Measurements from ENCODE around the gene MCFD2.

GRCh38 chr2:46000491-46001207 lies 296.6 kb upstream of the EPAS1 start:
- PRO-cap, 2 experiments: peak in 1 of 2 experiments; most common plus-strand start chr2:46000885 (in 1); most common minus-strand start chr2:46000851 (in 1)

GRCh38 chr2:46041964-46042764 lies 255.0 kb upstream of the EPAS1 start:
- PRO-cap, 2 experiments: no peak in any of the 2 experiments

DNA sequence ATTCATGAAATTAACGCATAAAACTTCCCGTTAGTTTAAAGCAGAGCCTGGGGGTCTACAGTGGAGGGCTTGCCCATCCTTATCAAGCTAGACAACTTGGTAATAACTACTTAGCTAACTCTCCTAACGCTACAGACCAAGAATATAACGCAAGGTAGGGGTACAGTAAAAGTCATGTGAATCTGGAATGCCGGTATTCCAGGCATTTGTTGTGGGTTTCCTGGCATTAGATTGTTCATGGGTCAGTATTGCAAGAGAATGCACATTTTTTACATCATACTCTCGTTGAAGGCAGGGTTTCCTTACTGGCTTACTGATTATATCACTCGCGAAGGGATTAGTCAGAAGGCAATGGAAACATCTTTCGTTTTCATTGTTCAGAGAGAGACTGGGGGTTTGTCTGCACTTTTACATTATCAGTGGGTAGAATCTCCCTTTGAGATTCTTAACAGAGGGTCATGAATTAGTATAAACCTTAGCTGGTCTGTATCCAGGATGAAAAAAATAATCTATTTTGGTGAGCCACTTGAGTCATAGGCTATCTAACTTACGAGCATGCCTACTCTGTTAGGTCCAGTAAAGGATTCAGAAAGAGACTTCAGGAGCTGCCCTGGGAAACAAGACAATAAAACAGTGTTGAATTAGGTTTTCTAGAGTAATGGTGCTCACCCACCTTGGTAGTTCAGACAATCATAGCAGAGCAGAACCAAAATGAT lies 229.4 kb upstream of the EPAS1 start:
- PRO-cap, 2 experiments: no peak in any of the 2 experiments

GRCh38 chr2:46188353-46188702 lies 108.9 kb upstream of the EPAS1 start:
- PRO-cap, 2 experiments: no peak in any of the 2 experiments

GRCh38 chr2:46256450-46257239 lies 40.6 kb upstream of the EPAS1 start:
- PRO-cap, 2 experiments: no peak in any of the 2 experiments

- PRO-cap, 2 experiments: no peak in any of the 2 experiments
Observed at GRCh38 chr2:46300402-46301172, 3.4 kb downstream of the EPAS1 start.

GRCh38 chr2:46311123-46311673 lies 14.0 kb downstream of the EPAS1 start:
- PRO-cap, 2 experiments: no peak in any of the 2 experiments

GRCh38 chr2:46356492-46356951 lies 59.3 kb downstream of the EPAS1 start:
- PRO-cap, 2 experiments: no peak in any of the 2 experiments

DNA sequence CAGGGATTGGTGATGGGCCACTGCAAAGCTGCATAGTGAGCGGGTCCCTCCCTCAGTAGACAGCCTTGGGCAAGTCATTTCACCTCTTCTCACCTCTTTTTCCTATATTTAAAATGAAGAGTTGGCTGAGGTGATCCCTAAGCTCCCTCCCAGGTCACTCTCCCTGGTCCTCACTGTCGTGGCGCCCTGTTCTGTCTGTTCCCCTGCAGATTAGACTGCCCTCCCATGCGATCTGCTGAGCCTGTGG lies 78.1 kb downstream of the EPAS1 start:
- PRO-cap, 2 experiments: no peak in any of the 2 experiments

DNA sequence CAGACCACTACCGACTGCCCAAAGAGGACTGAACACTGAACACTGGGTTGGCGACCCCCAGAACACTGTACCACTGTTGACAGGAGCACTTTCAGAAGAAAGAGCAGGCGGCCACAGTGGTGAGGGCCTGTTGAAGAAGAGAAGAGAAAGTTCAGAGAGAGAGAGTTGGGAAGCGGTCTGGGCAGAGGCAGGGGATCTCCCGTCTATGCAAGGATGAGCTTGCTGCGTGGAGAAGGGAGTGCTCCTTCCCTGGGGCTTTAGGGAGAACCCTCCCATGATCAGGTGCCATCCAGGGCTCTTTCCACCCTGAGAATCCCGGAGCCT lies 85.6 kb downstream of the EPAS1 start:
- PRO-cap, 2 experiments: no peak in any of the 2 experiments

DNA sequence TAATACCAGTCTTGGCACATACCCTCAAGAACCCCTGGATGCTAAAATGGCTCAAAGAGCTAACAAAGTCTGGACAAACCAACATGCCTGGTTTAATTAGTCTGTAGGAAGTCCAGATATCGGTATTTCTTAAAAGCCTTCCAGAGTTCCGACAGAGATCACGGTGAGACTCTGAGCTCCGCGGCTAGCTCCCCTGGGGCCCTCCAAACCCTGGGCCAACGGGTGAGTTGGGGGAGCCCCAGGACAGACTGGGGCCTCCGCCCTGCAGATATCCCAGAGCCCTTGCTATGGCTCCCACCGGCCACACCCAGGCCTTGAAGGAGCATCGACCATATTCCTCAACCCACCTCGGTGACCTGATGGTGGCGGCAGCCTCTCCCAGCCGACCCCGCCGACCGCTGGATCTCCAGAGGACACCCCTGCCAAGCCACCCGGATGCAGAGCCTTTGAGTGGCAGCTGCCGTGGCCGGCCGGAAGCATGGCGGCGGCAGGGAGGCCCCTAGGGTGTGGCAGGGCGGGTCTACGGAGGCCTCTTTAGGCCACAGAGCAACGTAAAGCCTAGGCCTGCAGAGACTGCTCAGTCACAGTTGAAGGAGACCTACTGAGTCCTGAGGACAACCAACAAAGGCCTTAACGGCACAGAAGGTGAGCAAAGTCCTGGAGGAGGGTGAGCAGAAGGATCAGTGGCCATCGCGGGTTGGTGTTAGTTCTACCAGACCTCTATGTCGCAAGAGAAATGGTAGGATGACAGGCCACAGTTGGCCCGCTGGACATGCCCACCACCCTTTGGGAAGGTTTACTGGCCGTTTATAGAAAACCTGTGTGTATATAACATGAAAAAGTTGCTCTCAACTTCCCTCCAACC lies 113.4 kb upstream of the RHOQ start:
- PRO-cap, 2 experiments: no peak in any of the 2 experiments

GRCh38 chr2:46546886-46547248 lies 4.5 kb upstream of the ATP6V1E2 start:
- PRO-cap, 2 experiments: no peak in any of the 2 experiments

GRCh38 chr2:46561476-46562155 lies 19.2 kb upstream of the ATP6V1E2 start:
- PRO-cap, 2 experiments: no peak in any of the 2 experiments

- PRO-cap, 2 experiments: no peak in any of the 2 experiments
Observed at GRCh38 chr2:46706353-46707041, 7.4 kb downstream of the SOCS5 start.

DNA sequence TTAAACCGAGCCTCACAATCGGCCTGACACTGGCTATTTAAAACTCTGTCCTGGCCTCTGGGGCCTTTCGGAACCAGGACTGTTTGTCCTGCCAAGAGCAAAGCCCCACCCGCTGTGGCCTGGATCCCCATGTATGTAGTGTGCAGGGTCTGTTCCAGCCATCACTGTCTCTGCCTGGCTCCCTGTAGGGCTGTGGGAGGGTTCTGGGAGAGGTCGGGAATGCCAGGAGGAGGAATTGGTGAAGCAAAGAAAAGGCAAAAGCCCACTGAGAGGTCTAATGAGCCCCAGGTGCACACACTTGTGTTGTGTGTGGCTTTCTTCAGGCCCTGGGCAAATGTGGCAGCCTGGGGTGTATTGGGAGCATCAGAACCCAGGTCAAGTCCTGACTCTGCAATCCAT lies 97.3 kb downstream of the MCFD2 start:
- PRO-cap, 2 experiments: no peak in any of the 2 experiments

GRCh38 chr2:46854280-46854584 lies 61.4 kb downstream of the MCFD2 start:
- PRO-cap, 2 experiments: no peak in any of the 2 experiments

DNA sequence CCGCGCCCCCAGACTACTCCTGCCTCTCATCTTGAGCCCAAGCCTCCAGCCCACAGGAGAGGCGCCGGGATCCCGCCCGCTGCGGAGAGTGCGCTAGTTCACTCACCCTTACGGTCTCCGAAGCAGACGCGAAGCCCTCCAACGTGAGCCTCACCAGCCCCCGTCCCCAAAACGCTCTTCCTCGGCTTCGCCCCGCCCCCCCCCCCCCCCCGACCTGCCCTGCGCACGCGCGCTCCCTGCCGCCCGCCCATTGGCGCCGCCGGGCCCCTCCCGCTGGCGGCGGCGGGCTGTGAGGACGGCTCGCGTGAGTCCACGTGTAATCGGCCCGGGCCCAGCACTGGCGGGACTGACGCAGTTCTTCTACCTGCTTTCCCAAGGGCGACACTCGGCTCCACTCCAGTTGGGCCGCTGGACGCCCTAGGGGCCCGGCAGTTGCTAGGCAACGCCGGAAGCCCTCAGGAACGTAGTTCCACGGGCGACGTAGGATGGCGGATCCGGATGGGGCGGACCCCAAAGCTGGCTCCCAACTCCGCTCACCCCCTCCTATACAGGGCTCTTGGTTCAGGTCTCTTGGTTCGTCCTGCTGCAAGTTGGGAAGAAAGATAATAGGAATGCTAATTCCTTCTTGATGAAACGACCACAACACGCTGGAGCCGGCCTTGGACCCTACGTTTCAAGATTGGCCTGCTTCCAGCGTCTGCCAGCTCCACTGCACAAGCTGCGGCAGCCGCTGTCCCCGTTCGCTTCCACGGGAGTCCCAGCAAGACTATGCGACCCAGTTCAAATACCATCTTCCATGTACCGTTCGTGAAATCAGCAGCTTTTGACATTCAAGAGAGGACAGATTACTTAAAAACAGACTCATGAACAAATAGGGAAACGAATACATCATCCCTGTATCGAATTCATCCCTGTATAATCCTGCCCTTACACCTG lies at the start of gene MCFD2:
Gene MCFD2 (minus strand): TSS at position 190 of the 936 bp plus-strand sequence.
- PRO-cap, 2 experiments: peak in 2 of 2 experiments; most common plus-strand start position 273 of the sequence (in 1); most common minus-strand start position 179 of the sequence (in 1)

DNA sequence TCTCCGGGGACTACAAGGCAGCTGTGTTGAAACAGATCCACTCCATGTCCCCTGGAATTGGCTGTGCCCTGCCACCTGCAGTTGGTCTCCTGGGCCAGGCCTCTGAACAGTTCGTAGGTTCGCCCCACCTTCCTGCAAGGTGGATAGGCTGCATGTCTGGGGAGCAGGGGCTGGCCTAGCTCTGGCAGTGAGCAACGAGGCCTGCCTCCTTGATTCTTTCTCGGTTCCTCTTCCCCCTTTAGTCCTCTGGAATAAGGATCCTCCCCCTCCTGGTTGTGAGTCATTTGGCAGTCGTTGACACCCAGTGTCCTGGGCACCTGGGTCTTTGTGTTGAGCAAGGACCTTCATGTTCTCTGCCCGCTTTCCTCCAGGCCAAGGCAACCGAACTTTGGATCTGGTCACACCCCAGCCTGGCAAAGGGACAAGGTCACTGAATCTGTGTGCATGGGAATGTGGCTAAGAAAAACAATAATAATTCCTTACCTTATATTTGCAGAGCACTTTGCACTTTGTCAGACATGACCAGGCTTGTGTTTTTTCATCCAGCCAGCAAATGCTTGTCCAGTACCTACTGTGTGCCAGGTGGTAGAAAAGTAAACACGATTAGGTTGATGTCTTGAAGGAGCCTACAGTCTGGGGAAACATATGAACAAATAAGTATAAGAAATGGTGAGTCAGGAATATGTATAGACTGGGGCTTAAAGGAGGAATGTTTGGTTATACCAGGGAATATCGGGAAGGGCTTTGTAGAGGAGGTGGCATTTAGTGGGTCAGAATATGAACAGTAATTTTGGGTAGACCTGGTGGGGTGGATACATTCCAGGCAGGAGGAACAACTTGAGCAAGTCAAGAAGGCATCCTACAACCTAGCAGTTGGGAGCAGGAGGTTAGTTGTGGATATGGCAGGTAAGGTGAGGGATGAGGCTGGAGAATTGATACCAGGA lies 29.8 kb downstream of the TTC7A start:
- PRO-cap, 2 experiments: no peak in any of the 2 experiments

DNA sequence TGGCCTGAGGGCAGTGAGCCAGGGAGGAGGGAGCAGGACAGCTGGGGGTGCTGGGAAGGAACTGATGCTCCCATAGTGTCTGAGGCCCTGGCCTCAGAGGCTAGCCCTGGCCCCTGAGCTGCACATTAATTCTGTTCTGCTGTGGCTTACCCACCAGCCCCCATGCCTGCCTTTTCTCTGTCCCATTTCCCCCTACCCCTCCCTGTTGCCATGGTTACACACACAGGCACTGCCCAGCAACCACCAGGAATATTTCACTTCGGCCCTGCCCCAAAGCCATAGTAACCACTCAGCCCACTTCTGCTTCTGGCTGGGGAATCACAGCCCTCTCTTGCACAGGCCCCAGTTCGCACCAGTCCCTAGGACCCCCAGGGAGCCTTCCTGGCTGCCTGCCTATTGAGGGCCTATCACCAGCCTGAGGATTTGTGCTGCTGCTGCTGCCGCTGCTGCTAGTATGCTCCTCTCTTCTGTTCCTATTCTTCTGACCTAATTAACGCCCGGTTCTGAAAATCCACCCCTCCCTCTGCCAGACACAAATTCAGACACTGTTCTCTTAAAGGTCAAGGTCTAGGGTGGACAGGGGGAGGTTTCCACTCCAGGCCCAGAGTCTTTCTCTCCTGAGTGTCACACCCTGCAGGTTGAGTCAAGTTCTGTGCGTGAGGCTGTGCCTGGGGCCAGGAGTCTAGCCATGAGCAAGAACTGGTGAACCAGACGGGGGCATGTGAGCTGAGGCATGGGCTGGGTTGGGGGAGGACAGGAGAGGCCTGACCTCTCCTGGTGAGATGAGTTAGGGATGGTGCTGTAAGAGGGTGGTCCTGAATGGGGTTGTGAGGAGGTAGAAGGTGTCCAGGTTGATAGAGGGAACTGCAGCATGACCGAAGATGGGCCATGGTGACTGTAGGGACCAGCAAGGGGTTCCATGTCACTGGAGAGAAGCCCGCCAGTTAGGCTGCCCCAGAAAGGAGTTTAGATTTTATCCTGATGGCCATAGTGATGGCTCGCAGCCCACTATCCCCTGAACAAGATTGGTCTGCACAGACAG lies 61.9 kb downstream of the TTC7A start:
- PRO-cap, 2 experiments: no peak in any of the 2 experiments

- PRO-cap, 2 experiments: no peak in any of the 2 experiments
Observed at GRCh38 chr2:47005023-47006224, 64.4 kb downstream of the TTC7A start.